SK-N-DZ (cell line): ENCODE measurements around a stretch of chr20.

DNA sequence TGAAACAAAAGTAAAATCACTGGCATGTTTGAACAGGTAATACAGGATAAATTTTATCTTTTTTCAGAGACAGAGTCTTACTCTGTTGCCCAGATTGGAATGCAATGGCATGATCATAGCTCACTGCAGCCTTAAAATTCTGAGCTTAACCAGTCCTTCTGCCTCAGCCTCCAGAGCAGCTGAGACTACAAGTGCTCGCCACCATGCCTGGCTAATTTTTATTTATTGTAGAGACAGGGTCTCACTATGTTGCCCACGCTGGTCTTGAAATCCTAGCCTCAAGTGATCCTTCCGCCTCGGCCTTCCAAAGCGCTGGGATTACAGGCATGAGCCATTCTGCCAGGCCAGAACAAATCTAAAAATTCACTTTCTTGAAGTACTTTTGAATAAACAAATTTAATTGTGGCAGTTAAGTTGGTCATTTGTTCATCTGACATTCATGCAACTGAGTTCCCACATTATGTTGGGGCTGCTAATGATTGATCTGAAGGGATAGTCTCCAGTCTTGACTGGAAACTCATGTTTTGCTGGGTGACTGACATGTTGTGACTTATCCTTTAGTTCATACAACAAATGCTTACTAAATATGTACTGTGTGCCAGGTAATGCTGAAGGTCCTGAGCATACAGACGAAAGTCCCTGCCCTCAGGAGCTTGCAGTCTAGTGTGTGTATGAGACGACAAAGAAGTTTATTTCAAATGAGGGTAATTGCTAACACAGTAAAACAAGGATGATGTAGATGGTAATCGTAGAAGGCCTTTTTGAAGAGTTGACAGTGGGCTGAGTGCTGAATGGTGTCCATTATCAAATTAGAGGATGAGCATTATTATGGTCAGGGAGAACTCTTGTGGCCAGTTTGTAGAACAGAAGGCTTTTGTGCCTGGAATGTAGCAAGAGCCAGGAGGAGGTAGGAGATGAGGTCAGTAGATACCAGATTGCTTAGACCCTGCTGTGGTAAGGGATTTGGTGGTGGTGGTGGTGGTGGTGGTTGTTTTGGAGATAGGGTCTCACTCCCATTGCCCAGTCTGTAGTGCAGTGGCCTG is 5.9 kb downstream of the CSE1L start:
RAMPAGE:
- cytosol, long total RNA = no peak
- nucleus, long total RNA = no peak

DNA sequence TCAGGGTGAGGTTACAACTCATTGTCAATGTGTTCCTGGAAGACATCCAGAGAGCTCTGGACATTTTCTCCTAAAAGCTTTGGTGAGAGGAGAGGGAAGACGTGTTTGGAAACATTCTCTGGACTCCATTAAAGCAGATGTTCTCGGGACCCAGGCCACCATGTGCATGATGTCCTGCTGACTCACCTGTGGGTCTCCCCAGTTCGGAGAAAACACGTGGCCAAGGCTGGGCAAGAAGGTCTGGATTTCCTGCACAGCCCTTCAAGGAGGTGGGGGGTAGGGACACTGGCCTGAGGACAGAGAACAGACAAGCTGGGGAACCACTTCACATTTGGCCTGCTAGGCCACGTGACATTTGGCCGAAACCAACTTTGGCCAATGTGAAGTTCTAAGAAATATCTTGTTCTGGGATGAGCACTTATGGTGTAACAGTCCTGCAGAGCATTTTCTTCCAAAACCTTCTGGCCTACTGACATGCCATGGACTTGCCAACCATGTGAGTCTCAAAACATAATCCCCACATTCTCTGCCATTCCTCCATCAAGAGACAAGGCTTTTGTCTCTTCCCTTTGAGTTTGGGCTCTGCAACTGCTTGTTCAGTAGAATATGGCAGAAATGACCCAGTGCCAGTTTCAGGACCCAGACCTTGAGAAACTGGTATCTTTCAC is 61.4 kb downstream of the KCNB1 start:
RAMPAGE:
- cytosol, long total RNA = no peak
- nucleus, long total RNA = no peak

GRCh38 chr20:49475257-49475836 is 7.1 kb downstream of the KCNB1 start:
RAMPAGE:
- cytosol, long total RNA = no peak
- nucleus, long total RNA = no peak

DNA sequence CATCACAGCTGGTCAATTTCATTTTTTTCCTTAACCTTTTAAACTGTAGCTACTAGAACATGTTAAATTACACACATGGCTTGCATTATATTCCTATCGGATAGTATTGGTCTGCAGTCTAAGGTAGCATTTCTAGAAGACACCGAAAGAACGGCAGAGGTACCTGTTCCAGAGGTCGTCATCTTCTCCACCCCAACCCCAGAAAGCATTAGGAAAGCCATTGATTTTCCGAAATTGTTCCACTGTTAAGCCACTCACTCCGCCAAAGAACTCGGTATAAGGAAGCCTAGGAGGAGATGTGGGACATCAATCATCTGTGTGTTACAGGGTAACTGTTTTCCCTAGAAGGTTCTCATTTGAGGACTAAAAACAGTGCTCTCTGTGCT is 71.6 kb upstream of the PTGIS start:
RAMPAGE:
- cytosol, long total RNA = no peak
- nucleus, long total RNA = no peak

DNA sequence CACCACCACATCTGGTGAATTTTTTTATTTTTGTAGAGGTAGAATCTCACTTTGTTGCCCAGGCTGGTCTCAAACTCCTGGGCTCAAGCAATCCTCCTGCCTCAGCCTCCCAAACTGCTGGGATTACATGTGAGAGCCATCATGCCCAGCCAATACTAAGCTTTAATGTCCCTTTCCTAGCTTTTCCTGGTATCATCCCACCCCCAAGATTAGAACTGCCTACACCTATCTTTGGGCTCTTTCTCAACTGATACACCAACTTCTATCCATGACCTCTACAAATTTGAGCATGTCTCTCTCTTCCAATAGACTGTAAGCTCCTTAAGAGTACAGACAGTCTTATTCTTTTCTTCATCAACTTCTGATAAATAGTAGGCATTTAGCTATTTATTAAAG is 44.7 kb downstream of the B4GALT5 start:
RAMPAGE:
- cytosol, long total RNA = no peak
- nucleus, long total RNA = no peak

DNA sequence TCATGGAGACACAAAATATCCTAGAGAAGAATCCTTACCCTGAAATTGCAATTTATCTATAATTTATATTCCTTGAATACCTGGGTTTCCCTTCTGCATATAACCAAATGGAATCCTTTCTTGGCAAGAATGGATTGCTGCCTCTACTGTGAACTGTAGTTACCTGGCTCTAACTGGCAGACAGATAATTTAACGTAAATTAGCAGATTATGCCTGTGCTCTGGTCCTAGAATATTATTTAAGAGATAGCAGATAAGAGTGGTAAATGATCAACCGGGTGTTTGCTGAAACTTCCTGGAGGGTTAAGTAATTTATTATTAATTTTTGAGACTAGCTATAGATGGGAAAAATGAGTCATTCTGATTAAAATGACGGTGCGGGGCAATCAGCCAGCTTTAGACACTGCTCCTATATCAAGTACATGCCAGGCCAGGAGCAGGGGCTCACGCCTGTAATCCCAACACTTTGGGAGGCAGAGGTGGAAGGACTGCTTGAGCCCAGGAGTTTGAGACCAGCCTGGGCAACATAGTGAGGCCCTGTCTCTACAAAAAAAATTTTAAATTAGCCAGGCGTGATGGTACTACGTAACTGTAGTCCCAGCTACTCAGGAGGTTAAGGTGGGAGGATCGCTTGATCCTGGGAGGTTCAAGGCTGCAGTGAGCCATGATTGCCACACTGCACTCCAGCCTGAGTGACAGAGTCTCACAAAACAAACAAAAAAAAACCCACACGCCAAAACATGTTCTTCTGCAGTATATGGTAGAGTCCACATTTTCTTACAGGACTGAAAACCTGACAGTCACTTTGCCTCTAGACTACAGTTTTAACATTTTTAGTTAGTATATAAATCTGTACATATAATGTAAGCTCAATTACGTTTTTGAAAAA is 22.6 kb downstream of the B4GALT5 start:
RAMPAGE:
- cytosol, long total RNA = no peak
- nucleus, long total RNA = no peak

DNA sequence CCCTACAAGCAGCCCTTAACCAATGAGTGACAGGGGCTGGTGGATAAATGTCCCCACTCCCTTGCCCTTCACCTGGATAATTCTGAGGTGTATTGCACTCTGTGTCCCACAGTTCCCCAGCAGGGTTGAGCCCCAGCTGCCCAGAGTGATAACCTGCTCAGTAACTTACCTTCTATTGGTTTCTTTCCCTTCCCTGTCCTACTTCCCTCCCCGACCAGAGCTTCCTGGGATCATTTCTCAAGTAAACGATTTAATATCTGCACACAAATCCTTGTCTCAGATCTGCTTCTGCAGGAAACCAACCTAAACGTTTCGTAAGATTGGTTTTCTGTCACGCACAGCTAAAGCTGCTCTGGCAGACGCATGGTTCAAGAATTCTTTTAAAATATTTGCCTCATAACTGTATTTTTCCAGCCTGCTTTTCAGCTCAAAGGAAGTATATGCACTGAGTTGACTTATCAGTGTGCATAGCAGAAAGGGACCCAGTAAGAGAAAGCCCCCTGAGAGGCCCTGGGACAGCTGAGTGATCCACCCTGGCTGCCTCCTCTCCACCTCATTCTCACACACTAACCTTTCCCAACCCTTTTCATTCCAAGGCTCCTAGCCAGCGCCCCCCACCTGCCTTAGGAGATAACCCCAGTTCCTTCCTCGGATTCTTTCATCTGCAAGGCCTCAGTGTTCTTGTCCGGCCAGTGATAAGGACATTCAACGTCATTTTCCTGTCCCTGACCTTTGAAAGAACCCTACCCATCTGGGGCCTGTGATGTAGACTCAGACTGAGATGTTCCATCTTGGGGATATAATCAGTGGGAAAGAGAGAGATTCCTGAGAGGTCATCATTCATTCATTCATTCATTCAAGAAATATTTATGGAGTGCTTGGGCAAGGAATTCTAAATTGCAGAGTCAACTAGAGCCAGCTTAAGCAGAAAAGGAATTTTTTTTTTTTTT is 22.5 kb upstream of the SLC9A8 start:
RAMPAGE:
- cytosol, long total RNA = no peak
- nucleus, long total RNA = no peak

DNA sequence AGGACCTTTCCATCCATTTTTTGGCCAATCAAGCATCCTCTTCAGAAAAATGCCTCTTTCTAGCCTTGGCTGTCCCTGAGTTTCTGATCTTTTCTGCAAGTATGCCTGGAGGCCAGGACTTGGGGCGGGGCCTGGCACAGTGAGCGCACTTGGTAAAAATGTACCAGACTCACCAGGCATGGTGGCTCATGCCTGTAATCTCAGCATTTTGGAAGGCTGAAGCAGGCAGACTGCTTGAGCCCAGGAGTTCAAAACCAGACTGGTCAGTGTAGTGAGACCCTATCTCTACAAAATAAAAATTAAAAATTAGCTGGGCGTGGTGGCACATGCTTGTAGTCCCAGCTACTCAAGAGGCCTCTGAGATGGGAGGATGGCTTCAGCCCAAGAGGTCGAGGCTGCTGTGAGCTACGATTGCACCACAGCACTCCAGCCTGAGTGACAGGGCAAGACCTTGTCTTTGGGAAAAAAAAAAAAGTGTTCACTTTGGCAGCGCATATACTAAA is 18.2 kb upstream of the SLC9A8 start:
RAMPAGE:
- cytosol, long total RNA = no peak
- nucleus, long total RNA = no peak

GRCh38 chr20:49906050-49907033 is 9.0 kb downstream of the SPATA2 start:
RAMPAGE:
- cytosol, long total RNA = no peak
- nucleus, long total RNA = no peak

DNA sequence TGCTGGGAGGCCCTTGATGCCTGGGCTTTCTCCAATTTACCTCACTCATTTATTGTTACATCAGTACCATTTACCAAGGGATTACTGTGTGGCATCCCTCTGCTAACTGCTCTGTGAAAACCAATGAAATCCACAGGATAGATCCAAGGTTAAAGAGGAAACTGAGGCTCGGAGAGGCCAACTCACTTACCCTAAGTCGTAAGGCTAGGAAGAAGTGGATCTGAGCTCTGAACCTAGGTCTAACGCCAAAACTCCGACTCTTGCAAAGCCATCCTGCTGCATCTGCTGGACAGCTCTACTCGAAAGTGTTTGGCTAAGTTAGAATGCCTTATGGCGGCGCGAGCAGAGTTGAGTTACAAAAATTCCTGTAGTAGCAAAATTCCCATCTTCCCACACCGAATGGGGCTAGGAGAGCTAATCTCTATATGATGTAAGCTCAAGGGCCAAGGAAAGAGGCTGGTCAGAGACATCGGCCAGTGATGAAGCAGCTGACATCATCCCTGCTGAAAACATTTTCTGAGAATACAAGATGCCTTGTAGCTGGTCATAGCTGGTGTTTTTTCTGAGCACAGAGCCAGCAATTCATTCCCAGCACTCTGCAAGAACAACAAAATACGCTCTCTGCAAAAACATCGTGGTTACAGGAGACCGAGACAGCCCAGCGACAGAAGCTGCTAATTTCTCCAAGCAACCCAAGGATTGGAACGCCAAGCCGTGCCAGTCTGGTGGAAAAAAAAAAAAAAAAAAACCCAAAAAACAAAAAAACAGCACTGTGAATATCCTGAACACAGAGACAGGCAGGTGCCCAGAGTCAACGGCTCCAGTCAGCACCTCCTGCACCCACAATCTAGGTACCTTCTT is 1.8 kb downstream of the SPATA2 start:
RAMPAGE:
- cytosol, long total RNA = no peak
- nucleus, long total RNA = no peak

RAMPAGE:
- cytosol, long total RNA = no peak
- nucleus, long total RNA = no peak
These were observed 8.1 kb upstream of the UBE2V1 start for GRCh38 chr20:50121034-50121453.

RAMPAGE:
- cytosol, long total RNA = no peak
- nucleus, long total RNA = no peak
These were observed 16.4 kb downstream of the PEDS1 start for GRCh38 chr20:50136872-50137762.

DNA sequence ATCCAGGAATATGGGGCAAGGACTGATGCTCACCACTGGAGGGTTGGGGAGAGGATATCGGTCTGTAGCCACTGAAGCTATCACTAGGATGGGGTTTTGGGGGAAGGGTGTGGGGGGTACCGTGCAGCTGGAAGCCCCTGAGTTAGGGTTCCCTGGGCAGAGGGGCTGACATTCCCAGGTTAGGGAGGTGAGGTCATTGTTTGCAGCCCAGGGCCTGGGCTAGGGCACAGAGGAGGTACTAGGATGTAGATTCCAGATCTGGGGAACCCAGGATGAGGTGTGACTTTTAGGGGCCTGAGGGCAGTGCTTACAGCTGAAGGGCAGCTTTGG is 740 bp downstream of the PEDS1 start:
RAMPAGE:
- cytosol, long total RNA = no peak
- nucleus, long total RNA = no peak

GRCh38 chr20:50186190-50186607 is 4.4 kb upstream of the CEBPB start:
RAMPAGE:
- cytosol, long total RNA = no peak
- nucleus, long total RNA = no peak

RAMPAGE:
- cytosol, long total RNA = no peak
- nucleus, long total RNA = no peak
These were observed 745 bp upstream of the CEBPB start for GRCh38 chr20:50189796-50190373.

RAMPAGE:
- cytosol, long total RNA = no peak
- nucleus, long total RNA = no peak
These were observed 4.7 kb downstream of the CEBPB start for GRCh38 chr20:50195037-50196039.

GRCh38 chr20:50242702-50243383 is 52.2 kb downstream of the CEBPB start:
RAMPAGE:
- cytosol, long total RNA = no peak
- nucleus, long total RNA = no peak

DNA sequence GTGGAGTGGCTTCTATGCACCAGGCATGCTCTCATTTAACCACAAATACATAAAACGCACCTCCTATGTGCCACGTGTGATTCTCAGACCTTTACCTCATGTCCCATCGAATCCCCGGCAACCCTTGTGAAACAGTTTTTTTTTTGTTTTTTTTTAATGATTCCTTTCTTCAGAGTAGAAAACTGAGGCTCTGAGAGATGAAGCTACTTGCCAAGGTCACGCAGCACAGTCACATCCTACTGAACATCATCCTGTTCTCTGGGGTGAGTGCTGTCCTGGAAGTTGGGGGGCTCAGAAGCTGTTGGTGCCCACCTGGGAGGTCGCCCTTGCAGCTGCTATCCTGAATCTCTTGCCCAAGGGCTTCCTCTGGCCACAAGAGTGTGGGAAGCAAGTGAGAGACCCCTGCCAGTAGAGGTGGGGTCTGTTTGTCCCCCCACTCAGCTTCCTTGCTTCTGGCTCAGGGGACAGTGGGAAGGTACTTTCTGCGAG is 84.9 kb downstream of the CEBPB start:
RAMPAGE:
- cytosol, long total RNA = no peak
- nucleus, long total RNA = no peak

GRCh38 chr20:50277051-50278069 is 86.7 kb downstream of the CEBPB start:
RAMPAGE:
- cytosol, long total RNA = no peak
- nucleus, long total RNA = no peak

DNA sequence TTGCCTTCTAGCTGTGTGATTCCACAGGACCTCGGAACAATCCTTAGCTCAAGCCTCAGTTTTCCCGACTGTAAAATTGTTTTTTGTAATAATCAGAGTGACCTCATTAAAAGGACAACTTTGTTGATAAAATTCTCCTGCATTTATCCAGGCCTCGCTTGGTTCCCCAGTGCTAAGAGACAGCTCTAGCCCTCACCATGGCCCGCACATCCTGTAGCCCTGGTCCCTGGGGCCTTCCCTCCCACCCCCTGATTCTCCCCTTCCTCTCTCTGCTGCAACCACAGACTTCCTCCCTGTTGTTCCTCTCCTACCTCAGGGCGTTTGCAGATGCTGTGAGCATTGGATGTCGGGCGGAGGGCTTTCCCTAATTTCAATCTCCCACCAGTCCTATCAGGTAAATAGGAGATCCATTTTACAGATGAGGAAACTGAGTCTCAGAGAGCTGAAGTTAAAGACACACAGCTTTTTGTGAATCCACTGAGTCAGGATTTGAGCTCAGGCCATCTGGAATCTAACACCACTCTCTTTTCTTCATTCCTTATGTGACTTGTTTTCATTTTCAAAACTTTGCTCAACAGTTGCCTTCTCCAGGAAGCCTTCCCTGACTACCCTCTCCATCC is 106.9 kb downstream of the CEBPB start:
RAMPAGE:
- cytosol, long total RNA = no peak
- nucleus, long total RNA = no peak